ENCODE measurements around a stretch of chr9.

GRCh38 chr9:36141404-36141844, 4.9 kb downstream of the GLIPR2 start:
- PRO-cap, 3 experiments = no peak in any of the 3 experiments
- RAMPAGE, long total RNA, 4 experiments = no peak in any of the 4 experiments
- RRBS = no CpG with 5 or more reads among the region's 9 CpGs

DNA sequence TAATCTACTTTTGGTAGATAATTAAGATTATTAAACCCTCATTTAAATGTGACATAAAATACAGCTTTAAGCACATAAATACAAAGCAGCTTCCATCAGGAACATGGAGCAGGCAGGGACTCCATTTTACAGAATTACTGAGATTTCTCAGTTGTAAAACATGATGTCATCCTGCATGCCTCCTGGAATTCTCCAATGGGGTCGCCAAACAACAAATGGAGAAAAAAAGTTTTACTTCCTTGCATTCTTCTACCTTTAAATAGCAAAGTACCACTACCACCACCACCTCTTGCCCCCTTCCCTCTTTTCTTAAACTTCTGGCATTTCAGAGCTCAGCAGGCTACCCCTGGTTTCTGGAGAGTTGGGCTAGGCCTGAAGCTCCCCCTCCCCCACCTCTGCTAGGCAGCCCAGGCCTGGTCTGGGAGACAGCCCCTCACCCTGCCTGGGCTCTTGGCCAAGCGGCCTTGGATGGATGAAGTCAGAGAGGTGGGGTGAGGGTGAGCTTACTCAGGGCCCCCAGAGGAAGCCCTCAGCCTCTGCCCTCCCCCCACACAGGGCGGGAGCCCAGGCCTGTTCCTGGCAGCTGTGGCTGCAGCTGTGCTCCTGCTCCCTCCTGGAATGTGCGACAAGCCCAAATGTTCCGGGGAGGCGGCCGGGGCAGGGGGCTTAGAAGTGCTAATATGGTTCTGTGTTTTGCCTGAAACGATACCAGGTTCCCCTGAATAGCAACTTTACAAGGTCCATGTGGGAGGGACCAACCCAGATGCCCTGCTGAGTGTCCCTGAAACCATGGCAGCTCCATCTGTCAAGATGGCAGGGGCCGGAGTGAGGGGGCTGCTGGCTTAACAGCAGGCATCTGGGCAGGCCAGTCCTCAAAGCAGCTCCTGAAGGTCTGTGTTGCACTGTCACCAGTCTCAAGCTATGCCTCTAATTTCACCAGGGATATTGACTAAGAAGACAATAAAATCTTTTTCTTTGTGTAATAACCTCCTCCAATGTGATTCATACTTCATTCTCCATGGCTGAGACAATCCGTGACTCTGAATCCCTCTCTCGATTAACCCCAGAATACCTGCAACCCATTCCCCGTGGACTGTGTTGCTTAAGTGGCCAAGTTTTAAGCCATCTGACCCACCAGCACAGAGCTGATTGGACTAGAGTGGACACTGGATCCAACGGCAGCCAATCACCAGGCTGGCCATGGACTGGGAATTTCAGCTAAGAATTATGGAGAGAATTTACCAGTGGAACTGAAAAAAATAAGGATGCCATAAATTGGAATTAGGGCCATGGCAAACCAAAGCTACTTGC, 5.8 kb upstream of the CCIN start:
- PRO-cap, 3 experiments = peak in 2 of 3 experiments; most common plus-strand start position 554 of the sequence (in 1); most common minus-strand start position 348 of the sequence (in 1)
- RAMPAGE, long total RNA, 4 experiments = no peak in any of the 4 experiments
- RRBS = no CpG with 5 or more reads among the region's 13 CpGs

- PRO-cap, 3 experiments = peak in 2 of 3 experiments; most common plus-strand start chr9:36486308 (in 1)
- RAMPAGE, long total RNA, 4 experiments = no peak in any of the 4 experiments
- RRBS = no CpG with 5 or more reads among the region's 13 CpGs
Observed at GRCh38 chr9:36485705-36486433, 85.8 kb upstream of the RNF38 start.

DNA sequence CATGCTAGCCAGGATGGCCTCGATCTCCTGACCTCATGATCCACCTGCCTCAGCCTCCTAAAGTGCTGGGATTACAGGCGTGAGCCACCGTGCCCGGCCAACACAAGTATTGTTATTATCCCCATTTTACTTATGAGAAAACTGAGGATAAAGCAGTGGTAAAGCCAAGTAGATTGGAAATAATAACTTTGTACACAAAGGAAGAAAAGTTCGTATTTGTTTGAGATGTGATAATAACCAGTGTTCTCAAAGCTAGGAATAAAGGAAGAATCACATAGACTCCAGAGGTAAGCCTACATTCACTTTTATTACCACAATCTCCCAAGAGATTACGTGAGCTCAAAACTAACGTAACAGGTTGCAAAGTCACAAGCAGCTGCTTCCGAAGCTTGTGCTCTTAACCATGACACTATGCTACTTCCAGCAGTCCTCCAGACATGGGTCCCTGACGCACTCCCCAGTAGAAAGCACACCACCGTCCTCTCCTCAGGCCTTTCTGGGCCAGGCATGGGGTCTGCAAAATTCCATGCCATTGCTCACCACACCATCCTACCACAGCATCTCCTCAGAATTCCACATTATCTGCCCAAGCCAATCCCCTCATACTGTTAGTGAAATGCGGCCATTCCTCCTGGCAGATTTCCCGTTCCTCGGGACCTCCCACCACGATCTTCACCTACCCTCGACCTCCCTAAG, 84.7 kb downstream of the PAX5 start:
- PRO-cap, 3 experiments = no peak in any of the 3 experiments
- RAMPAGE, long total RNA, 4 experiments = no peak in any of the 4 experiments
- RRBS = no CpG with 5 or more reads among the region's 15 CpGs

DNA sequence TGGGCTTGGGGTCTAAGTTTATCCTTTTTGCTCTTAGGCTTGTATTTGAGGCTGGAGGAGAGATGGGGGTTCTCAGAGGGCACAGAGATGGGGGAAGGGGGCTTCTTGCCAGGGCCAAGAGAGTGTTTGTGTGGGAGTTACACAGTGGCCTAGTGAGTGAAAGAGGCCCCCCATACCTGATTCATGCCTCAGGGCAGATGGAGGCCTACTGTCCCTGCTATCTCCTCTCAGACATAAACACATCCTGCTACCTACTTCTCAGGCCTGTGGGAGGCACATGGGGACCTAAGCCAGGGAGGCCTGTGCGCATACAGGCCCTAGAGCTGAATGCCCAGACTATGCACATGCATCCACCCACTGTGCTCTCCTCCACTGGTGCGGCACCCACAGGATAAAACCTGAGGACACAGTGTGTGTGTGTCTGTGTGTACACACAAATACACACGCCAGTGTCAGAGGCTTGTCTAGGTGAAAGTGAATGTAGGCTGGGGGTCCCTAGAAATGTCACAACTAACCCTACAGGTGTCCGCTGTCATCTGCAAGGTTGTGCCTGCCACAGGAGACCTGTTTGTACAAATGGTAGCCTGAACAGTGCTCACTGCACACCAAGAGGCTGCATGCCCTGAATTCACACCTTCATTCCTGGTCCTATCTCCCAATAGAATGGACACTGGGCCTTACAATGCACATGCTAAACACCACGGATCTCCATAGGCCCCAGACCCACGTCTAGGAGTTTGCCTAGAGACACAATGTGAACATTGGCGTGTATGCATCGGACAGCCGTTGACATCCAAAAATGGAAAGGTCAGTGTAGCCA, 1.3 kb downstream of the PAX5 start:
- PRO-cap, 3 experiments = no peak in any of the 3 experiments
- RAMPAGE, long total RNA, 4 experiments = no peak in any of the 4 experiments
- RRBS = no CpG with 5 or more reads among the region's 9 CpGs

DNA sequence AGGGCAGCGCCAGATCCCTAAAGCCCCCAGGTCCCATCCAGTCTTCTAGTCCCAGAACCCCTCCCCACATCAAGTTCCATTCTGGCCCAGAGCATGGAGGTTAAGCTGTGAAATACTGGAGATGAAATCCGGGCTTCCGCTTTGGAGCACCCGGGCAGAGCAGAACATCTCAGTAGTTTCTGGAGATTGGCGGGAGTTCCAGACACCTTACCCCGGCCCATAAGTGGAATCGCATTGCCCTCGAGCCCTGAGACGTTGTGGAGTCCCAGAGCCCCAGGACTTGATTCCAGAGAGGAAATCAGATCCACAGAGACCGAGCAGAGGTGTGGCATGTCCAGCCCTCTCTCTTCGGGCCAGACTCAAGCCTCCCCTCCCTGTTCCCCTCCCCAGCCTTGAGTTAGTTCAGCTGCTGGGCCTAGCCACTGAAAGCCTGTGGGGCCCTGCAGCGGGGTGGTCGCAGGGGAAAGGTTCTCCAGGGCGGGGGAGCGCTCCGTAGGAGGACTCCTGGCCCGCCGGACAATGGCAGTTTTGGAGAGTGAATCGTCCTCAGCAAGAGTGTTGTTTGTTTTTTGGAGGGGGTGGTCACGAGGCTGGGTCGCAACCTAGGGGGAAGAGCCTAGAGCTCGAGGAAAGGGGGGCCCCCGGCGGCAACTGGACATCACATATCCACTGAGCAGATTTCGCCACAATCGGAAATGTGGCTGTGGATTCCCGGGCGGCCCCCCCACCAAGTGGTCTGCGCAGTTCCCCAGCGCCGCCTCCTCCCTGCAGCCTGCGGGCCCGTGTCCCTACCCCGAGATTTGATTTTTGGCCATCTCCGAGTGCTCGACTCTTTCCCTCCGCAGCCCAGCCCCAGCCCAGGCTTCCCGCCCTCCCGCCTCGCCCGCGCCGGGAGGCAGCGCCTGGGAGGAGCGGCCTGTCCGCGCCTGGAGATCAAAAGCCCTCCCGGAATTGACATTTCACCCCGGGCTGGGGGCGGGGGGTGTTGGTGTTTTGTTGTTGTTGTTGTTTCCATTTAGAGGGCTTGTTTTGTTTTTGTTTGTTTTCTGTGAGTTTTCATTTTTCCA, 1.2 kb upstream of the PAX5 start:
- PRO-cap, 3 experiments = no peak in any of the 3 experiments
- RAMPAGE, long total RNA, 4 experiments = no peak in any of the 4 experiments
- RRBS = 25% methylated on average over 14 of the region's 50 CpGs

GRCh38 chr9:37408684-37409693, 13.5 kb upstream of the GRHPR start:
- PRO-cap, 3 experiments = no peak in any of the 3 experiments
- RAMPAGE, long total RNA, 4 experiments = no peak in any of the 4 experiments
- RRBS = no CpG with 5 or more reads among the region's 22 CpGs

DNA sequence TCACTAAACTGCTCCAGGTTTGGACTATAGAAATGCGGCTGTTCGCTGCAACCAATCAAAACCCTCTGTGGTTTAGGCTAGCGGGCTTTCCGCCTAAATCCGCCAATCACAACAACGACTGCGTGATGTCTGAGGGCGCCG, 344 bp upstream of the ZBTB5 start:
- PRO-cap, 3 experiments = peak in 1 of 3 experiments; most common minus-strand start position 64 of the sequence (in 1)
- RAMPAGE, long total RNA, 4 experiments = no peak in any of the 4 experiments
- RRBS = 3% methylated on average over 1 of the region's 9 CpGs

- PRO-cap, 3 experiments = no peak in any of the 3 experiments
- RAMPAGE, long total RNA, 4 experiments = no peak in any of the 4 experiments
- RRBS = no CpG with 5 or more reads among the region's 6 CpGs
Observed at GRCh38 chr9:37508095-37509070, 22.6 kb downstream of the POLR1E start.

GRCh38 chr9:37903247-37904011, 498 bp downstream of the SLC25A51 start:
- PRO-cap, 3 experiments = peak in 2 of 3 experiments; most common plus-strand start chr9:37903862 (in 1); most common minus-strand start chr9:37903952 (in 2)
- RAMPAGE, long total RNA, 4 experiments = no peak in any of the 4 experiments
- RRBS = 1% methylated on average over 22 of the region's 47 CpGs

DNA sequence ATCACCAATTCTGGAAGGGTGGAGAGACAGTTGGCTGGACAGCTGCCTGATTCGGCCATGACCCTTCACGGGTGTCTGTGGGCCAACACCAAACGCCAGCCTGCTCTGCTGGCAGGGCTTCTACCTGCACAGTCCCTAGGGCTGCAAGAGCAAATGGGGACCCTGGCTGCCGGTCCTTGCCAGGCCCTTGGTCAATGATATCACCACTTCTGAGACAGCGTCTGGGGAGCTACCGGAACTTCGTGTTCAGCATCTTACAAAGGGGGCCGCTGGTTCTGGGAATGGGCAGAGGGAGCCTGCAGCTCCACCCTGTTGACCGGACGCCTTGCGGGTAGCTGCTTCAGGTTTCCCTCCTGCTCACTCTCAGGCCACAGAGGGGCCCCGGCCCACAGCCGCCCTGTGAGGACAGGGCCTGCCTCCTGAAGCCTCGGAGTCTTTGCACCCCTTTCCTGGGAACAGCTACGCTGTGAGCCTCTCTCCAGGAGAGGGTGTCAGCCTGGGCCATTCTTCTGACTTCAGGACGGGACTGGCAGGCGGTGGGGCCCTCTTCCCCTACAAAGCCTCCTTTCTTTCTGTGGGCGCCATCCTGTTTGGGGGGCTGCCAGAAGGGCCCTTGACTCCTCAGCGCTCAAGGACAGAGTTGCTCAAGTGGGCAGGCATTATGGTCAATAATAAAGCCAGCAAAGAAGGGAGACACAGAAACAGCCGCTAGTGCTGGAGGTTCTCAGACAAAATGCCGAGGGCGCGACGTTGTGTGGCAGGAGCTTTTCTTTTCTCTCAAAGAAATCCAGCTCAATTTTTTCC, 12.5 kb upstream of the SLC25A51 start:
- PRO-cap, 3 experiments = no peak in any of the 3 experiments
- RAMPAGE, long total RNA, 4 experiments = no peak in any of the 4 experiments
- RRBS = 78% methylated on average over 9 of the region's 24 CpGs

DNA sequence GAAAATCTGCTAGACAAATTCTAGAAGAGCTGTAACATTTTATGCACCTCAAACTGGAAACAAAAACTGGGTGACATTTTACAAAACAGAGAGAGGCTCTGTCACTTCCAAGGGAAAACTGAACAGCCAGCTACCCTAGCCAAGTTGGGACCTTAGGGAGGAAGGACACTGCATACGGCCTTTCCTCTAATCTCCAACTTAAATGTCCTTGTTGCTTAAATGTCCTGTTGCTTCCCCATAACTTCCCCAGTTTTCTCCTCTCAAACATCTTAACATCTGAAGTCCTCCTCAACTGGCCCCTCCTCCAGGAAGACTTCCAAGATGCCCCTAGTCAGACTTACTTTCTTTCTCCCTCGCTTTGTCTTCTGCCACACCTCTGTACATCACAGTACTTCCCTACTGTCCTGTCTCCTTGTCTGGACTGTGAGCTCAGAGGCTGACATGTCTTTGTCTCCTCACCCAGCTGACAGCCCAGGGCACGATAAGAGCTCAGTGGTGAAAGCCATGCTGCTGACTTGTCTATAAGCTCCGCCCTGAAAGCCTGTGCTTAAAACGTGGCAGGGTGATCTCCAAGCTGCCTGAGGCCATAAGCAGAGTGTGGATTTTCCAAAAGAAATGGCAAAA, 32.9 kb upstream of the SLC25A51 start:
- PRO-cap, 3 experiments = peak in 2 of 3 experiments; most common plus-strand start position 466 of the sequence (in 1); most common minus-strand start position 423 of the sequence (in 2)
- RAMPAGE, long total RNA, 4 experiments = no peak in any of the 4 experiments
- RRBS = no CpG with 5 or more reads among the region's 5 CpGs

GRCh38 chr9:37965936-37966961, 62.3 kb upstream of the SLC25A51 start:
- PRO-cap, 3 experiments = no peak in any of the 3 experiments
- RAMPAGE, long total RNA, 4 experiments = no peak in any of the 4 experiments
- RRBS = no CpG with 5 or more reads among the region's 12 CpGs

DNA sequence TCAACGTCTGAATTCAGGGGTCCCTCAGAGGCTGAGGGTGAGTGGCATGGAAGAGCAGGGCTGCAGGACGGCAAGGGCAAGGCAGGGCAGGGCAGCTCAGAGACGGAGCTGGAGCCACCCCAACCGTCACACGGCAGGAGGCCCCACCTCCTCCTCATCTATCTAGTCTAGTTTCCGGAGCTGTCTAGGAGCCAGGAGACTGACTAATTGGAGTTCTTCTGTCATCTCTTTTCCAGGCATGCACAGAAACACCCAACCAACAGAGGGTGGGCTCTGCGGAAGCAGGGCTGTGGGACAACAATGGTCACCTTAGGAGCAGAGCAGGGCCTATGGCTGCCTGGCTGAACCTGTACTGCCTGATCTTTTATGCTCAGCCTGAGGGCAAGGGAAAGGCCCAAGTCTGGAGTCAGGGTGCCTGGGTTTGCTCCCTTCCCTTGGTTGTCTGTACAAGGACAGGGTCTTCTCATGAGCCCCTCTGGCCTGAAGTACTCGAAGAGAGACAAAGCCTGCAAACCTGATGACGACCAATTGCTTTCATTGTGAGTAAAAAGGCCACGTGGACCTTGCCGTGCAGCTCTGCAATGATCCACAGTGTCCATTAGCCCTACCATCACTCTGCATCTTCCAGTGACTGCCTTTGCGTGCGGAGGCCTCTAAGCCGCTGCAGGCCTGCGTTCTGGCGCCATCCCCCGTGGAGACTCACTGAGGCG, 81.1 kb upstream of the SLC25A51 start:
- PRO-cap, 3 experiments = peak in 1 of 3 experiments; most common plus-strand start position 224 of the sequence (in 1); most common minus-strand start position 160 of the sequence (in 1)
- RAMPAGE, long total RNA, 4 experiments = no peak in any of the 4 experiments
- RRBS = no CpG with 5 or more reads among the region's 18 CpGs

DNA sequence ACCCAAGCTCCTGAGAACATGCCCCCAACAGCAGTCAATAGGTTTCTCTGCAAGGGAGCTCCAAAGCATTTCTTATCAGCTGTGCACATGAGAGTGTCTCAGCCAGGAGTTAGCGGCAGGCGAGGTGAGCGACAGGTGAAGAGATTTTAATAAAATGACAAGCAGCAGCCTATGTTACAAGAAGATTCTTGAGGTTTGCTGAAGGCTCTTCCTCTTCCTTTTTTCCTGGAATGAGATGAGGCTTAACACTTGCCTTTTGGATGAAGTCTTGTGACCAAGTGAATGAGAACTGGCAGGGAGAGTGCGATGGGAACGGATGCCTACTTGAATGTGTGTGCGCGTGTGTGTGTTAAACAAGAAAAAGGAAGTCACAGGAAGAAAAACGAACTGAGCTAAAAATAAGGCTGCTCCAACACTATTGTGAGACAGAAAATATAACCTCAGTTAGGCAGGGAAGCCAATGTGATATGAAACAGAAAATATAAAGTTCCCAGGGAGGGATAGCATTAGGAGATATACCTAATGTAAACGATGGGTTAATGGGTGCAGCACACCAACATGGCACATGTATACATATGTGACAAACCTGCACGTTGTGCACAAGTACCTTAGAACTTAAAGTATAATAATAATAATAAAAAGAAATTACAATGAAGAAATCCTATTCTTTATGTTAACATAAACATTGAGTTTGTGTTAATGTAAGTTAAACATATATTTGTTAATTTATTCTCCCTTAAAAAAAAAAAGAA, 75.9 kb downstream of the SHB start:
- PRO-cap, 3 experiments = peak in 1 of 3 experiments; most common plus-strand start position 443 of the sequence (in 1)
- RAMPAGE, long total RNA, 4 experiments = no peak in any of the 4 experiments
- RRBS = no CpG with 5 or more reads among the region's 10 CpGs

GRCh38 chr9:38073292-38073722, 4.3 kb upstream of the SHB start:
- PRO-cap, 3 experiments = no peak in any of the 3 experiments
- RAMPAGE, long total RNA, 4 experiments = no peak in any of the 4 experiments
- RRBS = no CpG with 5 or more reads among the region's 4 CpGs

DNA sequence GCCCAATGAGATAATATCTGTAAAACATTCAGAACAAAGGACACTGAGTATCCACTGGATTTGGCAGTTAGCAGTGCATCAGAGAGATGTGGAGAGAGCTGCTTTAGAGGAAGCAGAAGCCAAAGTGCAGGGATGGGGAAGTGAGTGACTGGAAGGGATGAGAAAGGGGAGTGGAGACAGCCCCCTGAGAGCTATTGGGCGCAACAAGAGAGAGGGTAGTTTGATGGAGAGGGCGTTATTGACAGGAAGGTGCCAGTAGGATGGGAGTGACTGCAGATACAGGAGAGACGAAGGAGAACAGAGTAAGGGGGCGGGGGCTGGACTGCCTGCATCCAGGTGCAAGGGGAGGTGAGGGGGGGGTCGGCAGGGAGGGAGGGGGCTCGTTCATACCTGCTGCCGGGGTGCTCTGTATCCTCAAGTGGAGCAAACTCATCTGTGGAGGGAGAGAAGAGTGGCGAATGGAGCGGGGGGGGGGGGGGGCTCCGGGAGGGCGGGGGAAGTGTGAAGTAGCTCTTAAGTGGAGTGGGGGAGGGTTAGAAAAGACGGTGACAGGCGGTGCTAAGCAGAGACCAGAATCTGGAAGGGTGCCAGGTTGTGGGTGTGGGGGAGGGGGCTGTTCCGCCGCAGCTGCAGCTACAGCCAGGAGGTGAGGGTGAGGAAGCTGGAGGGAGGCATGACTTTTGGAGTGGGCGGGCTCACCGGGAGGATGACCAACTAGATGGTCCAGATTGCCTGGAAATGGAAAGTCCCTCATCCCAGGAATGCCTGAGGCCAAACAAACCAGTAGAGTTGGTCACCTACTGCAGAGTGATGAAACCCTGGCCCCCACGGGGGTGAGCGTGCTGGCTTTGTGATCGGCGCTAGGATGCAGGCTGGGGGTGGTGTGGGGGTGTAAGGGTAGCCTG, 157.8 kb upstream of the SHB start:
- PRO-cap, 3 experiments = no peak in any of the 3 experiments
- RAMPAGE, long total RNA, 4 experiments = no peak in any of the 4 experiments
- RRBS = 17% methylated on average over 4 of the region's 21 CpGs

DNA sequence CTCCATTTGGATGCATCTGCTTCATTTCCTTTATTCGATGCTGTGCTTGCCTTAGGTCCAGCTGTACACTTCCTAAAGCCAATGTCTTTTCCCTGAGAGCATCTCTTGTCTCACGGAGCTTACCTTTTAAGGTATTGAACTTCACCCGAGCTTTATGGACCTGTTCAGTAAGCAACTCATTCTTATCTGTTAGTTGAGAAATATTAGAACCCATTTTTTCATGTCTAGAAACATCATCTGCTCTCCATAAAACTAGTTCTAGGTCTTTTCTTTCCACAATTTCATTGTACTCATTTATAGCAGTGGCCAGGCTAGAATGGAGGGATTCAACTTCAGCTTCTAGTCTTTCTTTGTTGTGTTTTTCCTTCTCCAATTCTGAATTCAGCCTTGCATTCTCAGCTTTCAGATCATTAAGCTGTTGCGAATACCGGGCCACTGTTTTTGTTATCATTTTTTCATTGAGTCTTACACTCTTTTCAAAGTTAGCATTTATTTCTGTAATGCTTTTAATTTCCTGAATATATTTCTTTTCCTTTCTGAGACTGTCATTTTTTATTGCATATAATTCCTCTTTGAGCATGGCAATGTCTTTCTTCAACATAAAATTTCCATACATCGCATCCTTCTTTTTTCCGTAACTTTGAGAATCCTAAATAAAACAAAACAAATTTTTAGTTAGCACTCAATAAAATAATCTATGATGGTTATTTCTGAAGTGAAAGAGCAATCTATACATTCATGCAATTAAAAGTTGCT, 24.5 kb downstream of the ANKRD18A start:
- PRO-cap, 3 experiments = no peak in any of the 3 experiments
- RAMPAGE, long total RNA, 4 experiments = no peak in any of the 4 experiments
- RRBS = no CpG with 5 or more reads among the region's 7 CpGs

GRCh38 chr9:38687310-38687997, 32.5 kb downstream of the FAM240B start:
- PRO-cap, 3 experiments = peak in 3 of 3 experiments; most common plus-strand start chr9:38687801 (in 2); most common minus-strand start chr9:38687428 (in 1)
- RAMPAGE, long total RNA, 4 experiments = no peak in any of the 4 experiments
- RRBS = 28% methylated on average over 14 of the region's 26 CpGs

GRCh38 chr9:40991498-40992181, 136.8 kb downstream of the FOXD4L6 start:
- PRO-cap, 3 experiments = peak in 3 of 3 experiments; most common plus-strand start chr9:40991900 (in 1); most common minus-strand start chr9:40992101 (in 3)
- RAMPAGE, long total RNA, 4 experiments = start-site peak on the minus strand in 3 of 4 experiments, at chr9:40991955-40992113 at its widest, 15 to 21 reads per replicate
- RRBS = no CpG with 5 or more reads among the region's 51 CpGs

All from adrenal gland (tissue), 7 donors.